PC-3 (cell line): ENCODE measurements around a stretch of chr3.

DNA sequence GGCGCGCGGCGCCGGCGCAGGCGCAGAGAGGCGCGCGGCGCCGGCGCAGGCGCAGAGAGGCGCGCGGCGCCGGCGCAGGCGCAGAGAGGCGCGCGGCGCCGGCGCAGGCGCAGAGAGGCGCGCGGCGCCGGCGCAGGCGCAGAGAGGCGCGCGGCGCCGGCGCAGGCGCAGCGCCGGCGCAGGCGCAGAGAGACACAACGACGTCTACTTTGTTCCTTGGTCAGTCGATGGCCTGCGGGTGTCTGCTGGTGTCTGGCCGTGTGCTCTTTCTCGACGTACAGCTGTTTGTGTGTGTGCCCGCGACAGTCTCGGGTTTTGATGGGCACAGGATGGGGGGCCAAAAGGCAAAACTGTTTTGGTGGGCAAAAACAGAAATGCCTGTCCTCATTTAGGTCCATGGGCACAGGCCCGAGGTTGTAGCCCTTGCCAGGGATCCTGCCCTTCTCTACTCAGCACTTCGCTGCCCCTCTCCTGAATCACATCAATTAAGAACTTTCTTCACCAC is 184.9 kb upstream of the CHL1 start:
- RAMPAGE, long total RNA: no peak

GRCh38 chr3:198192-198555 is 1.6 kb downstream of the CHL1 start:
- RAMPAGE, long total RNA: no peak

DNA sequence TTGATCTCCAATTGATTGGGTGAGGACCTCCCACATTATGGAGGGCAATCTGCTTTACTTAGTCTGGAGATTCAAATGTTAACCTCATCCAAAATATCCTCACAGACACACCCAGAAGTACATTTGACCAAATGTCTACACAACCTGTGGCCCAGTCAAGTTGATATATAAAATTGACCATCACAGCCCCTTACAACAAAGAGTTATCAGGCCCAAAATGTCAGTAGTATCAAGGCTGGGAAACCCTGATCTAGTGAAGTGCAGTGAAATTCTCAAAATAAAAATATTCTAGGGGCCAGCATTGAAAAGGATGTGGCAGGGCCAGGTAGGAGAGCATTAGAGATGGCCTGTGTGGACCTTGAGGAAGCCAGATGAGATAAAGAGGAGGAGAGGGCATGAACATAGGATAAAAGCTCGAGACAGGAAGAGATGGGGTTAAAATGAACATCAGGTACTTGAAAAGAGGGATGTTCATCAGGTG is 36.2 kb downstream of the CNTN4 start:
- RAMPAGE, long total RNA: no peak

DNA sequence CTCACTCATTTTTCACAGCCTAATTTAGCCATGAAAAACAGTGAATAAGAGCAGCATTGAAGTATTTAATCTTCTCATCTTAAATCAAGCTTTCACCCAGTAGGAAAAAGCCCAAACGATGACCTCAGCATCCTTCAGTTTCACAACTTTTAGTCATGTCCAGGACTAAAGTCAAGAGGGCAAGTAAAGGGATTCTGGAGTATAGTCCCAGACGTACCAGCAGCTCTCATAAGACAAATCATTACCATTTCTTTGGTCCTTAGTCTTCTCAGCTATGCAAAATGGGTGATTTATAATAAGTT is 237.3 kb downstream of the IL5RA start:
- RAMPAGE, long total RNA: no peak

- RAMPAGE, long total RNA: no peak
These were observed 58.4 kb upstream of the SETMAR start for GRCh38 chr3:4244667-4245272.

DNA sequence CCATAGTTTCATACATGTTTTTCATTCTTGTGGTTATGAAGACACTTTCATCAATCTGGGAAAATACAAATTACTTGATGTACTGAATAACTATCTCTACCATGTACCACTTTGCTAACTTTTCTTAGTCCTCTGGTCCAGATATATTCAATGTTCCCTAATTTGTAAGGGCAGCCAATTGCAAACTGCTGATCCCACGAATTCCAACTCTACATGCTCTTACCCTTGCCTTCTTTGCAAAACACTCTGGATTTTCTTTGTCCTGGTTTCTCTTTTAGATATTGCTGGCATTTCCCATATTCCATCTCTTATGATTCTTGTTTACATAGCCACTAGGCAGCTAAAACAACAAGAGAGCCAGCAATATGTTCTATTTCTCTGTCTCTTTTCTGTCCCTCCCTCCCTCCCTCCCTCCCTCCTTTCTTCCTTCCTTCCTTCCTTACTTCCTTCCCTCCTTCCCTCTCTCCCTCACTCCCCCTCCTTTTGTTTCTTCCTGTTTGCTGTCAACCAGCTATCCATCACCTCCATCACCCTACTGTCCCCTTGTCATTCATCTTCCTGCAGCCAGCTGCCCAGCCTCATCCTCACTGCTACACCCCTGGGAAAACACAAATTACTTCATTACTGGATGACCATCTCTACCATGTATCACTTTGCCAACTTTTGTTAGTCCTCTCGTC is 33.8 kb downstream of the SETMAR start:
- RAMPAGE, long total RNA: no peak

DNA sequence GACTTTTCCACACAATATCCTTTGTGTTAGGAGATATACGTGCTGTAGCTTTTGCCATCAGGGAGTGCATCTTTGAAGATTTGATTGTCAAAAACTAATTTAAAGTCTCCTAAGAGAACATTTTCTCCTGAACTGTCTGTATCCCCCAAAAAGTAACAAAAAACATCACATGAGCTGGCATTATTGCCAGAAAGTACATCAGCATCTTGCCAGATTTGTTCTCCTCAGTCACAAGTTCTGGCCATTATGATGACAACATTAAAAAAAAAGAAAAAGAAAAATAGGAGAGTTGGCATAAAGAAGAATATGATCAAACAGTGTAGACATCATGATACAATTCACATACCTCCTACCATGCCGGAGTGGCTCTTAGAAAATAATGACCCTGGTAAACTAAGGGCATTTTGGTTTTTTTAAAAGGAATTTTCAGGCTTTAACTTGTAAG is 37.8 kb downstream of the SETMAR start:
- RAMPAGE, long total RNA: no peak

DNA sequence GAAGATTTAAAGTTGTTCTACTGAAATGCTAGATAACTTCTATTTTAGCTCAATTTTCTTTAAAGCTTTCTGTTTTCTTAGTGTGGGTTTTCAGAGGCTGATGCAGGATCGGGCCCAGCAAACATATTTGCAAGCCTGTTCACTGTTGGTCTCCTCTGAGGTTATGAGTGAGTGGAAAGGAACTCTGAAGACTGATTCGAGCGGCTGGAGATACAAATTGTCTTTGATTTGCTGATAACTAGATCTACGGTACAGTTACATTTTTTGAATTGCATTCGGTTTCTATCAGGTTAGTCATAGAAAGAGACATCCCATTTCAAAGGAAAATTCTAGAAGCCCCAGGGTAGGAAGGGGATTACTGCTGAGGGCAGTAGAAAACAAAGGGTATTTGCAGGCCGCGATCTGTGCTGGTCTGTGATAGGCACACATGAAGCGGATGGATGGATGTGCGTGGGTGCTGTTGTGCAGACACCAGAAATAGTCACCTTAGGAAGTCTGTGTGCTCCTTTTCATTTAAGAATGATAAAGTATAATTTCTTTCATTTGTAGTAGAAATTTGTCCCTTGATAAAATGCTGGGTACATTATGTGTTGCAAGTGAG is 228.4 kb downstream of the ITPR1 start:
- RAMPAGE, long total RNA: no peak

DNA sequence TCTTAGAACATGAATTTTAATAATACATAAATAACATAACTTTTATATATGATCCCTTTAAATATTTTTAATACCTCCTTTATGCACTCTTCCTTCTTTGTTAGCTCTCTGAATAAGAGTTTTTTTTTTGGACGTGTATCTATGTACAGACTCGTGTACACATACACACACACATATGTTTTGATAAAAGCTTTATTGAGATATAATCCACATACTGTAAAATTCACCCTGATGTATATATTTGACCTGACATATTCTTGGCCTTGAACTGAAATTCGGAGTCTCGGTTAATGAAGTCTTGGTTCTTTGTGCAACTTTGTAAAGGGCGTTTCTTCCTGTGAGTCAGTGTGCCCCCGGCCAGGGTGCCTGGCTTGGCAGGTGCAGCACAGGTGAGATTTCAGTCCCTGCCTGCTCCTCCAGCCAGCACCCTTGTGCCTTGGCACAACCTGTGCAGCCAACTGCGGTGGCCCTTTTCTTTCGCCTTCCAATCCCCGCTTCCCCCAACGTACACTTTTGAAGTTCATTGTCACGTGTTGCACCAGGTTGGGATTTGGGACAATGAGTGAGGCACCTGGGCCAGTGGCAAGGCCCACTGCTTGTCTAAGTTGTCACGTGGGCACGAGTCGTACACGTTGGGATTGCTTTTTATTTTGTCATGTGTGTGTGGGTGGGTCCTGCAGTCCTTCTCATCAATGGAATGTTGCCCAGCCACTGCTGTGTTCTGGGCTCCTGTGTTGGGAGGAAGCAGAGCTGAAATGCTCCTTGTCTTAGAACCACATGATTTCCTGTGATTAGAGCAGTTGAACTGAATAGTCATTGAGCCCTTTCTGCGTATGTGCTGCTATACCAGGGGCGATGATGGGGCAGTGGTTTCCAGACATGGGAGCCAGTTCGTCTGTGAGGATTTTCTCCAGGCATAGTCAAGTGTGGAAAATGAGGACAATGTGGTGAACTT is 242.9 kb upstream of the BHLHE40 start:
- RAMPAGE, long total RNA: no peak

GRCh38 chr3:4740062-4740746 is 239.0 kb upstream of the BHLHE40 start:
- RAMPAGE, long total RNA: no peak

DNA sequence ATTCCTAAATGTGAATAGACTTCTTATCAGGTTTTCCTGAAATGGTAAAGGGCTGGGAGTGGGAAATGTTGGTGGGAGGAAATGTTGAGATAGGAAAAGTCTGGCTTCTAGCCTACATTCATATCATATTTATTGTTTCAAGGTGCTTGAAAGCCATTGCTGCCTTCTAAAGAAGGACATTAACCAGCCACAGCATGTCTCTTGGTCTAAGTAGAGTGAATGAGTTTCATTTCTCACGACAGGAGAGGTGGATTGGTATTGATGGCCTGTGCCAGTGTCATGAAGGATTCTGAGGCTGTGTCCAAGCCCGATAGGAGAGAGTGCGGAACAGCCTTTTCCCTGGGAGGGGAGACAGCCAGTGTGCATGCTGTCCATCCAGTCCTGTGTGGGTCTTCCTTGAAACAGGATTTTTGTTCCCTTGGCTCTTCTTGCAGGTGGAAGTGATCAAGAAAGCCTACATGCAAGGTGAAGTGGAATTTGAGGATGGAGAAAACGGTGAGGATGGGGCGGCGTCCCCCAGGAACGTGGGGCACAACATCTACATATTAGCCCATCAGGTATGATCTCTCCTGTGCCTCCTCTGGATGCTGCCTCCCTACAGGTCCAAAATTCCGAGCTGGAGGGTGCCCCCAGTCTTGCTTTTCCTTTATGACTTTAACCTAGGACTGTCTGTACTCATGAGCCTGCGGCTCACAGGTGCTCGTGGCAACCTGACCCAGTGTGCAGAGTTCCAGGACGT is 196.9 kb upstream of the BHLHE40 start:
- RAMPAGE, long total RNA: no peak

DNA sequence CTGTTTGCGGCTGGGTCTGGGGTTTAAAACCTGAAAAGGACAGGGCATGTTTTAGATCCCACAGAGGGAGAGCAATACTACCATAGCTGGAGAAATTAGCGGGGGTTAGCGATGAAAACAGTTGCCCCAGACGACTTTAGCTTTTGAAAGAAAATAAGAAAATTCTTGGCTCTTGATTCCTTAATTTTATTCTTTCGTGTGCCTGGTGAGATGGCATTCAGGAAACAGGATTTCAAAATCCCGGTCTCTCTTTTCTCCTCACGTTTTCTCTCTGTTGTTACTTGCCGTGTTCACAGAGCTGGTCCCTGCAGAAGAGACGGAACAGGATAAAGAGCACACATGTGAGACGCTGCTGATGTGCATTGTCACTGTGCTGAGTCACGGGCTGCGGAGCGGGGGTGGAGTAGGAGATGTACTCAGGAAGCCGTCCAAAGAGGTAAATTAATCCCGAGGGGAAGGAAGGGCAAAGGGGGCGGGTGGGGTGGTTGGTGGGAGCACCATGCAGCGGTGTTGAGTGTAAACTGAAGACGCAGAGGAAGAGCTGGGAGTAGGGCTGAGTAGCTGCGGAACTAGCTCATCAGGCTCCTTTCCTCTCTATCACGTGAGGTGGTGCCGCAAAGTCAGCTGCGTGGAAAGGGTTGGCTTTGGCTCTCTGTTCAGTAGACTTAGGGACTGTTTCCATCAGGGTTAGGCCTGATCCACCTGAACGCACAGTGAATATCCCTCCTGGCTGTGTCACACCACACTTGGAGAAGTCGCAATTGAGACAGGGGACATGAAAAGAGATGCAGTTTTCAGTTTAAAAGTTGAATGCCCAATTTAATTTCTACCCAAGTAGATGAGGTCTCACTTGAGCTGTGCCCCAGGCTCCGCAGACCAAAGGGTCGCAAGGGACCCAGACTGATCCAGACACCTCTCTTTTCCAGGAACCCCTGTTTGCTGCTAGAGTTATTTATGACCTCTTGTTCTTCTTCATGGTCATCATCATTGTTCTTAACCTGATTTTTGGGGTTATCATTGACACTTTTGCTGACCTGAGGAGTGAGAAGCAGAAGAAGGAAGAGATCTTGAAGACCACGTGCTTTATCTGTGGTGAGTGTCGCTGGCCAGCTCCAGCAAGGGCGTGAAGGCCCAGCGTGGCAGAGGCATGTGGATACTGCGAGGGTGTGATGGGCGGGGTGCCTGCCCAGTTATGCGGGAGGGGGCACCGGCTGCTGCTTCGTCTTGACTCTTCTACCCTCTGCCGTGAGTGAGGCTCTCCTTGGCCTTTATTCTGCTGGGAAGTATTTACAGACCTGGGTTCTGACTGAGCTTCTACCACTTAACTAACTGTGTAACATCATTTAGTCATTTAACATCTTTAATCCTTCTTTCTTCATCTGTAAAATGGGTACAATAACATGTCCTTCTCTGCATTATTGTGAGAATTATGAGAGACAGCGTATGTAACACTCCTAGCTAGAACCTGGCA is 164.6 kb upstream of the BHLHE40 start:
- RAMPAGE, long total RNA: no peak

DNA sequence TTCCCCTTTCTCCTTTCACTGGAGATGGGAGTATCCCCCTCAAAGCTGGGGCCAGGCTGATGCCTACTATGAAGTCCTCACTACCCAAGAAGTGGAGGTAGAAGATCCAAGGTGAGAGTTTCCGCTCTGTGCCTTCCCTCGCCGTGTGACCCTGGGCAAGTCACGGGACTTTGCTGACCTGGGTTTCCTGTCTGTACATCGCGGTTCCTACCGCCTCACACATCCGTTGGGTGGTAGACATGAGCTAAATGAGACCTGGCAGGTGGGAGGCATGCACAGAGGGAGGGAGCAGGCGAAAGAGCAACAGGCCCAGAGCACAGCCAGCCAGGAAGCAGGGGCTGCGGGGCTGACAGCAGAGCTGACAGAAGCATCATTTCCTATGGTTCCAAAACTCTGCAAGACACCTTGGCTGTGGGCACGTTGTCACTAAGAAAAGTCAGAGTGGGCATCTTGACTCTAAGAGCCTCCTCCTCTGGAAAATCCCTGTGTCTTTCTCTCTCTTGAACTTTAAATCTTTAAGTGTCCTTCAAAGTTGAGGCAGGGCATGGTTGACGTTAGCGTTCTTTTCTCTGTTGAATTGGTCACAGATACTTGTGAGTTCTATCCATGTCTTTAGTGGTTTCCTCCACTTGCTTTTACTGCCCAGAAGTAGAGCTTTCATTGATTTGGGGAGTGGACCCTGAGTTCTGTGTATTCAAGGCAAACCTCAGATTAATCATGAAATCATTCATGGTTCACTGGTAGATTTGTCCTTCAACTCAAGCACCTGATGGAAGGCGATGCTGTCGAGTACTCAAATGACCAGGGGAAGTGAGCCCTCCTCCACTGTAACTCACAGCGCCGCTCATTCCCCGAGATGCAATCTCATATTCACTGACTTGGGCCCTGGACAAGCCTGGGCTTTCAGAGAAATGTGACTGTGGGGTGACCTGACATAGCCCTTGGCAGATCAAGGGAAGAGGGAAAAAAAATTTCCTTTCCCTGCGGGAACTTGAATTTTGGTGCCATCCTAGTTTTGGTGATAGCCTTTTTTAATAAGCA is 157.0 kb upstream of the BHLHE40 start:
- RAMPAGE, long total RNA: no peak

DNA sequence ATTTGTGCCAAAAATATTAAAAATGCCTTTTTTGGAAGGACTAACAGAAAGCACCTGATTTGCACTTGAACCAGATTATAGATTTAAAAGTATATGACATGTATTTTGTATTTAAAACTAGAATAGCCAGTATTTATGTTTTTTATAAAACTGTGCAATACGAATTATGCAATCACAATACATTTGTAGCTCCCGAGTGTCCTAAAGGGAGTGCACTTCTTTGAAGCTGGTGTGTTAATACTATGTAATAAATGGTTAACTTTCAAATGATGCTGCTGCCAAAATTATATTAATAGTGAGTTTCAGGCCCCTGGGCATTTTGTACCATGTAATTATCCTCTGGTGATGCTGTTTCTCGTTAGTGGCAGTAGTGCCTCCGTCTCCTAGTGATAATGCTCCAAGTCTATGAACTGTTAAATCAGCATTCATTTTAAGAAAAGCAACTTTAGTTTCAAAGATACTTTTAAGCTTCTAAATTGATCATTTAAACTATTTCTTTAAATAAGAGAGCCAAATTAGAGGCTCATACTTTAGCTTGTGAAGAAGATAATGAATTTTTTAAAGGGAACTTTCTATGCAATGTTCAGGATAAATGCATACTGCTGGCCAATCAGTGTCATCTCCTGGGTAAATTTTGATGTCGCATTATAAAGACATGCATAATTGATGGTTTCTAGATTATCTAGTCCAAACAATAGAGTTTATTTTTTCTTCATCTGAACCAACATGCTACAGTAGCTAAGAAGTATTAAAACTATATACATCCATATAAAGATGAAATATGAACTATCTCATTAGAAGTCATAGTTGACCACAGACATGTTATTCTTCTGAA is 132.6 kb upstream of the BHLHE40 start:
- RAMPAGE, long total RNA: no peak

- RAMPAGE, long total RNA: no peak
These were observed 79.4 kb upstream of the BHLHE40 start for GRCh38 chr3:4899653-4900365.

- RAMPAGE, long total RNA: no peak
These were observed 2.5 kb downstream of the BHLHE40 start for GRCh38 chr3:4981668-4982169.

DNA sequence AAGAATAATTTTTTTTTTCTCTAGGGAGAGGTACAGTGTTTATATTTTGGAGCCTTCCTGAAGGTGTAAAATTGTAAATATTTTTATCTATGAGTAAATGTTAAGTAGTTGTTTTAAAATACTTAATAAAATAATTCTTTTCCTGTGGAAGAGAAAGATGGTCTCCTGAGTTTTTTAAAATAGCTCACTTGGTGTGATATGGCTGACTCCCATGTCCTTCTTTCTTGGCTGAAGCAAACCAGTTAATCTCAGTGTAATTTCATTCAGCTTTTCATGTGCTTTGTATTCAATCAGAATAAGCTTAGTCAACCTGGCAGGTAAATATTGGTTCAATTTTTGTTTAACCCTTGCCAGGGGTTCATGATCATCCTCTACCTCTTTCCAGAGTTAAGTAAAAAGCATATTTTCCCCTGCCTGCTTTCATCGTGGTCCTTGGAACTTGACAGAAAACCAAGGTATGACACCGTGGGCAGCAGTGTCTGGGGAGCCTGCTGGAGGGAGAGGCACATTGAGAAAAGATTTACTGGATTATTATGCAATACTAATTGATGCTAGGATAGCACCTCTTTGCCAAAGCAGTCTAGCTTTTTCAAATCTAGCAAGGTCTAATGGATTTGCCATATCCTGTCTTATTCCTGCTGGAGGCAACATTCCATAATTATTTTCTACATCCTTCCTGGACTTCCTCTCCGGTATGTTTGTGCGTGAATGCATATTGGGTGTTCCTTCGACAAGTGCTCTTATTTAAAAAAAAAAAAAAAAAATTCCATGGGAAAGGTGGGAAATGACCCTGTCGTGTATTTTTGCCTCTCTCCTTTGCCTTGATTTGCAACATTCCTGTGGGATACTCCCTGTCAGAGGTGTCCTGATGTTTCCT is 6.0 kb downstream of the BHLHE40 start:
- RAMPAGE, long total RNA: no peak

DNA sequence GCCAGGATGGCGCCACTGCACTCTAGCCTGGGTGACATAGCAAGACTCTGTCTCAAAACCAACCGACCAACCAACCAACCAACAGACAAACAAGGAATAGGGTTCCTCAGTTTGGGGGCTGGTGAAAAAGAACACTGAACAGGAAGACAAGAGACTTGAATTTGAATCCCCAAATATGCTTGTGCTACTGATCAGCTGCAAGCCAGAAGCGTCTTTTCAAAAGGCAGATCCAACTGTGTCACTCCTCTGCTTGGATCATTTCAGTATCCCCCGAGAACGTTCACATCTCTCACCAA is 60.0 kb downstream of the BHLHE40 start:
- RAMPAGE, long total RNA: no peak

- RAMPAGE, long total RNA: no peak
These were observed 66.9 kb upstream of the ARL8B start for GRCh38 chr3:5055240-5055562.

DNA sequence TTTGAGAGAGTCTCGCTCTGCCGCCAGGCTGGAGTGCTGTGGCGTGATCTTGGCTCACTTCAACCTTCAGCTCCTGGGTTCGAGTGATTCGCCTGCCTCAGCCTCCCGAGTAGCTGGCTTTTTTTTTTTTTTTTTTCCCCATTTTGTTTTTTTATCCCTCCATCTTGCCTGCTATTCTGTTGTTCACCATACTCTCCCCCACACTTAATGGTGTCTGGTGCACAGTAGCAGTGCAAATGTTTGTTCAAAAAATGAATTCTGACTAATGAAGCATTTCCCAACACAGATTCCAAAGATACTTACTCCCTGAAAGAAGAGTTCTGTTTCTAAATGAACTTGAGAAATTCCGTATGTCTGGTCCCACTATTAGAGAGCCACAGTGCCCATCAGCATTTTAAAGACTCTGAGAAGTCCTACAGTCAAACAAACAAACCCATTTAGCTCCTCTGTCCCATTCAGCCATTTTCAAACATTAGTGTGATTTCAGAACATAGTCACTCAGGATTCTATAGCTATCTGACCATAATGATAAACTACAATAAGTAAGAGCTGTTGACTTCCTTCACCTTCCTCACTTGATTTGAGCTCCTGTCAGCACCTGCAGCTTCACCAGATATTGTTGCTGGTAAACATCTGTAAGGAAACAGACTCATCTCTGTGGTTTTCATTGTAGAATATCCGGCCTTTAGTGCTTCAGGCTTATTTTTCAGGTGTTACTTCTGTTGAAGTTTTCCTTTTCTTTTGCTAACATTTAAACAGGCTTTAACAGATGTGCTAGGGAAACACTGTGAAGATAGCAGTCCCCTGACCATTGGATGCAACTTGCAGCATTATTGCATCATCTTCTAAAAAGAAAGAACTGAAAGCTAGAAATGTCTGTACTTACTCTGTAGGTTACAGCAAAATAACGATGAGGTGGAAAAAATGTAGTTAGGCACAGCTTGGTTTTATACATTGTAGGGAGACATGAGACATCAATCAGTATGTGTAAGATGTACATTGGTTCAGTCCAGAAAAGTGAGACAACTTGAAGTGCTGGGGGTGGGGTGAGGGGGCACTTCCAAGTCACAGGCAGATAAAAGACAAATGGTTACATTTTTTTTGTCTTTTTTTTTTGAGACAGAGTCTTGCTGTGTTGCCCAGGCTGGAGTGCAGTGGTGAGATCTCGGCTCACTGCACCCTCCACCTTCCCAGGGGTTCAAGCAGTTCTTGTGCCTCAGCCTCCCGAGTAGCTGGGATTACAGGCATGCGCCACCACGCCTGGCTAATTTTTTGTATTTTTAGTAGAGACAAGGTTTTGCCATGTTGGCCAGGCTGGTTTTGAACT is 9.9 kb downstream of the EDEM1 start:
- RAMPAGE, long total RNA: no peak